Mesenchymal stem cell of adipose (primary cell): ENCODE data around the genes CUZD1 and OAT.

GRCh38 chr10:122139767-122140384 is 131.2 kb upstream of the BTBD16 start:
- CAGE, long polyA plus RNA: no peak

- CAGE, long polyA plus RNA: no peak
These were observed 107.5 kb upstream of the BTBD16 start for GRCh38 chr10:122163370-122164144.

GRCh38 chr10:122164902-122165142 is 106.3 kb upstream of the BTBD16 start:
- CAGE, long polyA plus RNA: no peak

DNA sequence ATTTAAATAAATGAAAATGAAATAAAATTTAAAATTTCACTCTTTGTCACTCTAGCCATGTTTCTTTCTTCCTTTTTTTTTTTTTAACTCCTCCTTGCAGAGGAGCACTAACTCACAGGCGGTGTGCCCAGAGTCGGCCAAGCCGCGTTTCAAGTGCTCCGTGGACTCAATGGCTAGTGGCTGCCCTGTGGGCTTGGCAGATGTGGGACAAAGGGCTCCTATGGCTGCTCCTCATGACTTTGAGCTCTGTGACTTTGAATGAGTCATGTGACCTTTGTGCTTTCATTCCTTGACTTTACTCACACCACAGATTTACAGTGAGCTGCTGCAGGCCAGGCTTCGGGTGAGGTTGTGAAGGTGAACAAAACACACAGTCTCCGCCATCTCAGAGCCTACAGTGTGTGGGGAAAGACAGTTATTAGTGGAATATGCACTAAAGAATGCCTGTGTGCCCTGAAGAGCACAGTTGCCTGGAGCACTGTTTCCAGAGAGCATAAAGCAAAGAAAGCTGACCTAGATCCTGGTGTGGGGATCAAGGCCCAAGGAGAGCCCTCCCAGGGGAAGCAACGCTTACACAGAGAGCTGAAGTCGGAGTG is 29.8 kb upstream of the PLEKHA1 start:
- CAGE, long polyA plus RNA: no peak

DNA sequence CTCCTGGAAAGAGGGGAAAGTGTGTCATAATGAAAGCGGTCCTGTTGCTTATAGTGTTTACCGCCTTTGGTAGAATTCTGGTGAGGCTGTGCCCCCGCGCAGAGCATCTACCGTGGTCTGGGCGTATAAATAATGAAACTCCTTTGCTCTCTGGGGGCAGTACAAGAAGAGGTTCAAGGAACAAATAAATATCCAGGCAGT is 978 bp downstream of the PLEKHA1 start:
- CAGE, long polyA plus RNA: no peak

DNA sequence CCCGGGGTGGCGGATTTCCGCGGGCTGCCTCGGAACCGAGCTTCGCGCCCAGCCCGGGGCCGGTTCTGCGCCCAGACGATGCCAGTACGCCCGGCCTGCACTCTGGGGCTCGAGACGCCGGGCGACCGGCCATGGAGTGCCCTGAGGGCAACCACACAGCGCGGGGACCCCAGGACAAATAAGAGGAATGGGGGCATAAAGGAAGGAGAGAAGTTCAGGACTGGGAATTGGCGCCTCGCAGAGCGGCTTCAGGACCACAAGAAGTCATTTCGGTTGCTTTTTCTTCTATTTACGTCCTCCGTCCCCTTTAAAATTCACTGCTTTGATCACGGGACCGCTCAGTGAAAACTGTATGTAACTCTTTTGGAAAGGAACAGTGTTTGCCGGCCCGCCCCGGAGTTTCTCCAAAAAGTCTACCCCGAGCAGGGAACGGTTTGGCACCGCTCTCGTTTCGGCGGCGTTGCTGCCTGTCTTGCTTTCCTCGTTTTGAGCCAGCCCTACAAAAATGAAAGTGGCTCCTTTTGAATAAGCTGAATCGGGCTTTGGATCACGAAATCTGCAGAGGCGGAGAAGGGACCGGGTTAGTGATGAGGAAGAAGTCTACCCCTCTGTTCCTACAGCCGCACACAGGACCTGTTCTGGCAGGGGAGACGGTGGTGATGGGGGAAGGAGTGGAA is 1.1 kb downstream of the HTRA1 start:
- CAGE, long polyA plus RNA: no peak

DNA sequence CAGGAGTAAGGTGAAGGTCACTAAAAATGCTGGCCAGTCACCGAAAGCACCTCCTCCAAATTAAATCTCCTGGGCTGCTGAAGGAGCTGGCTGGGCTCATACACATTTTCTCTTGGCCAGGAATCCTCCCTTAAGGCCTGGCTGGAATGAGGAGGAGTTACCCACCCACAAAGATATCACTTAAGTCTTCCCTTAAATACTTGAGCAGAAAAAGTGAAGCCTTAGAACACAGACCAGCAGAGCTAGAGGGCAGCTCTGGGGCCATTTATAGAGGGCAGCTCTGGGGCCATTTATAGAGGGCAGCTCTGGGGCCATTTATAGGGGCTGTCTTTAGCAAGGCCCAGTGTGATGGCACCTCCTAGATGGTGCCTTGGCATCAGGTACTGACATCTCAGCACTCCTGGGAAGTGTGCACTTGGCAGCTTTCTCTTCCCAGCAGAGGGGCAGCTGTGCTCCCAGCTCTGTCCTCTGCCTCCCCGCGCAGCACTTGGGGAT is 46.4 kb downstream of the HTRA1 start:
- CAGE, long polyA plus RNA: no peak

DNA sequence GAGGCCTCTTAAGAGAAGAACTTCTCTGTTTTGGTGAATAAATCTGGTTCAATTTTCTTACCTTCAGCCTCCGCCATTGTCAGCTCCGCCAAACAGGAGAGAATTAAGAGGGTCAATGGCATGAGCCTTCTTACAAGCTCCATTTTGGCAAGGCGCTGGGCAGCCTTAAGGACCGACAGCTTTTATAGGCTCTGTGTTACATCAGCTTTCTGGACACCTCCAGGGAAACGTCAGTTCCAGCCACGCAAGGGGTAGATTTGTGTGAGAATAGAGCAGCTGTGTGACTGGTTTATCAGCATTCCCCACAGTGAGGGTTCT is at the start of gene CUZD1:
Gene CUZD1 (minus strand): TSS at position 157 of the 318 bp plus-strand sequence.
- CAGE, long polyA plus RNA: no peak

GRCh38 chr10:123995297-123996307 is 97.8 kb downstream of the CHST15 start:
- CAGE, long polyA plus RNA: no peak

GRCh38 chr10:124092160-124093149 is 943 bp downstream of the CHST15 start:
- CAGE, long polyA plus RNA: no peak

GRCh38 chr10:124181993-124182503 is 88.7 kb upstream of the CHST15 start:
- CAGE, long polyA plus RNA: no peak

- CAGE, long polyA plus RNA: no peak
These were observed 104.0 kb upstream of the CHST15 start for GRCh38 chr10:124197181-124198074.

GRCh38 chr10:124418836-124419692 is at the start of gene OAT:
Gene OAT (minus strand): TSS chr10:124418923.
- CAGE, long polyA plus RNA: no peak

DNA sequence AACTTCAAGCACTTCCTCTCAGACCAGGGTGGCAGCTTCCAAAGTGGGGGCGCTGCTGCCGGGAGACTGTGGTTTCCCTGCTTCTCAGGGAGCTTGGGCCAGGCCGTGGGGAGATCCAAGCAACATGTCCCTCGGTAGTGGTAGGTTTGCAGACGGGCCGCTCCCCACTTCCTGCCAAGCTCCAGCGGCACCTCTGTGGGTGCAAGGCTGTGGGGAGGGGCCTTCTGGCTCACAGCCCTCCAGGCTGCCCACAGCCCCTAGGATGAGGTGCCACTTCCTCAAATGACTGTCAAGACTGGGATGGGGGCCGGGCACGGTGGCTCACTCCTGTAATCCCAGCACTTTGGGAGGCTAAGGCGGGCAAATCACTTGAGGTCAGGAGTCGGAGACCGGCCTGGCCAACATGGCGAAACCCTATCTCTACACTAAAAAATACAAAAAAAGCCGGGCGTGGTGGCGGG is 132.3 kb downstream of the FAM53B start:
- CAGE, long polyA plus RNA: no peak

DNA sequence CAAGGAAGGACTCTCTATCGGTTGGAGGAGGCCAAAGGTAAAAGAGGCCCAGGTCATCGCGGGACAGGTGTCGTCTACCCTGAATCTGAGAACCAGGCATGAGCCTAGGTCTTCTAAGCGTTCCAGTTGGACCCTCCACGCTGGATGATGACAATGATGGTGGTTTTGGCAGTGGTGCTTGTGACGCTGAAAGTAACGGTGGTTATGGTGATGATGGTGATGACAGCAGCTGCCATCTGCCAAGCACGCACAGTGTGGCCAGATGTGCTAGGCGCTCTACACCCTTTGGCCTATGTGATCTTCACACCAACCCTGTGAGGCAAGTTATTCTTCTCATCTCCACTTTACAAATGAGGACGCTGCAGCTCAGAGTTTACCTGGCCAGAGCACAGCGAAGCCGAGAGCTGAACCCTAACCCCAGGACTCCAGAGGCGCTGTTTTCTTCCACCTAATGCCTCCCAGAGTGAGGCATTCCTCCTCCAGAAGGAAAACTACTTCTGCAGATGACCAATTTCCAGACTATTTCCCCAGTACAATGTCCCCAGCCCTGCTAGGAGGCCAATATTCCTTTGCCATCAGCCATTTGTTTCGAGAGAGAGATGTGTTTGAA is 93.8 kb downstream of the FAM53B start:
- CAGE, long polyA plus RNA: no peak

DNA sequence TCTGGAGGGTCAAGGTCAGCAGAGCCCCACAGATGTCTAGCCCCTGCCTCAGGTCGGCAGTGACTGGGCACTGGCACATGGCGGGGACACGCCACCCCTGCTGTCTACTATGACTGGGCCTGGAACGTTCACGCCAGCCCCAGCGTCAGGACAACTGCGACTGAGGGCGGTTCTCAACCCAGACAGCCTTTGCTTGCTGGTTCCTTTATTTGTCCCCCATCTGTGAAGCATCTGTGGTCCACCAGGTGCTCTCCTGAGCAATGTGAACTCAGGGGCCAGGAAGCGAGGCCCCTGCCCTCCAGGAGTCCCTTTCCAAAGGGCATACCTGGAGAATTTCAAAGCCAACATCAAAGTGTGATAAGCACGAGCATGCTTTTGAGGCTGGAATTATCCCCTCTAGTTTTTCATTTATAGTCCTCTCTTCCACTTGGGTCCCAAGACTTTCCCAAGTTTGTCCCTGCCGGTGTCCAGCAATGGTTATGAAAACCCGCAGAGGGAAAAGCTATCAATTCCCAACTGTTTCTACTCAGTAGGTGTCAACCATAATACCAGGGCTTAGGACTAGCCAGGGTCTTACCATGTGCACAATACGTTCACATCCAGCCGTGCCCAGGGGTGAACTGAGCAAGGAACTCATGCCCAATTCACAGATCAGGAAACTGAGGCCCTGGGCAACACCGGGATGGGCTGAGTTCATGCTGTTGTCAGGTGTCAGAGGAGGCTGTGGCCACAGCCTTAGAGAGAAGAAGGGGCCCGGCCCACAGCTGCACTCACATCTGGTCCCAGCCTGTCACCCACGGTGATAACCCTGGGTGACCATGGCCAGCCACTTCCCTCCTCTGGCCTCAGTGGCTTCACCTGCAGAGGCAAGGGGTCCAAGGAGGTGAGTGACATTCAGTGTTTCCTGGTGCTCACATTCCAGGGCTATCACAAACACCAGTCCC is 92.2 kb downstream of the FAM53B start:
- CAGE, long polyA plus RNA: no peak

- CAGE, long polyA plus RNA: no peak
These were observed 19.5 kb downstream of the FAM53B start for GRCh38 chr10:124724569-124725239.

GRCh38 chr10:124739969-124740376 is 4.2 kb downstream of the FAM53B start:
- CAGE, long polyA plus RNA: no peak

DNA sequence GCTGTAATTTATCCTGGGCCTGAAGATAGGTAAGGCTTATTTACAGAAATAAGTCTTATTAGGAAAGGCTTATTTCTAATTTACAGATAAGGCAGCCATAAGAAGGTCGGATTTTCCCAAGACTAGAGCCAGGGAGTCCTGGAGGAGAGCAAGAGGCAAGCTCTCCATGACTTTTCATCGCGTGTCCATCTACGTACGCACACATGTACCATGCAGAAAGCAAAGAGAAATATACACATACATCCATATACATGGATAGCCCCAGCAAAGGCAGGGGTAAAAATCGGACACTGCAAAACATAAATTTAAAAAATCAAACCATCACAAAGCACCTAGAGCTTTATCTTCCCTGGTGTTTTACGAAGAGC is 25.8 kb upstream of the ZRANB1 start:
- CAGE, long polyA plus RNA: no peak

GRCh38 chr10:124981166-124981494 is 39.2 kb downstream of the ZRANB1 start:
- CAGE, long polyA plus RNA: no peak